Testis (tissue), 5 donors: Measurements from ENCODE around the gene TTK.

GRCh38 chr6:79954028-79954304 is 6.6 kb upstream of the ELOVL4 start:
- PRO-cap, 3 experiments, result no peak in any of the 3 experiments
- RAMPAGE, long total RNA, 2 experiments, result no peak in any of the 2 experiments
- RRBS, result no CpG with 5 or more reads among the region's 1 CpG

GRCh38 chr6:80003757-80005117 is at the start of gene TTK:
Gene TTK, plus strand, starts transcription at chr6:80004649.
- PRO-cap, 3 experiments, result peak in 3 of 3 experiments; most common plus-strand start chr6:80004631 (in 3); most common minus-strand start chr6:80004495 (in 2)
- RAMPAGE, long total RNA, 2 experiments, result start-site peak on the plus strand in 2 of 2 experiments, at chr6:80004605-80004683 at its widest, 154 to 412 reads per replicate
- RRBS, result 1% methylated on average over 8 of the region's 70 CpGs

DNA sequence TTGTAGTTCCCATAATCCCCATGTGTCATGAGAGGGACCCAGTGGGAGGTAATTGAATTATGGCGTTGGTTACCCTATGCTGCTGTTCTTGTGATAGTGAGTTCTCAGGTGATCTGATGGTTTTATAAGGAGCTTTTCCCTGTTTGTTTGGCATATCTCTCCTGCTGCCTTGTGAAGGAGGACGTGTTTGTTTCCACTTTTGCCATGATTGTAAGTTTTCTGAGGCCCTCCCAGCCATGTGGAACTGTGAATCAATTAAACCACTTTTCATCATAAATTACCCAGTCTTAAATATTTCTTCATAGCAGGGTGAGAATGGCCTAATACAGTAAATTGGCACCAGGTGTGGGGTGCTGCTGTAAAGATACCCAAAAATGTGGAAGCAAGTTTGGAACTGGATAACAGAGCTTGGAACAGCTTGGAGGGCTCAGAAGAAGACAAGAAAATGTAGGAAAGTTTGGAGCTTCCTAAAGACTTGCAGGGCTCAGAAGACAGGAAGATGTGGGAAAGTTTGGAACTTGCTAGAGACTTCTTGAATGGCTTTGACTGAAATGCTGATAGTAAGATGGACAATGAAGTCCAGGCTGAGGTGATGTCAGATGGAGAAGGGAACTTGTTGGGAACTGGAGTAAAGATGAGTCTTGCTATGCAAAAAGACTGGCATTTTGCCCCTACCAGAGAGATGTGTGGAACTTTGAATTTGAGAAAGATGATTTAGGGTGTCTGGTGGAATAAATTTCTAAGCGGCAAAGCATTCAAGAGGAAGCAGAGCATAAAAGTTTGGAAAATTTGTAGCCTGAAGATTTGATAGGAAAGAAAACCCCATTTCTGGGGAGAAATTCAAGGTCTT is 288.6 kb downstream of the BCKDHB start:
- PRO-cap, 3 experiments, result no peak in any of the 3 experiments
- RAMPAGE, long total RNA, 2 experiments, result no peak in any of the 2 experiments
- RRBS, result no CpG with 5 or more reads among the region's 3 CpGs

DNA sequence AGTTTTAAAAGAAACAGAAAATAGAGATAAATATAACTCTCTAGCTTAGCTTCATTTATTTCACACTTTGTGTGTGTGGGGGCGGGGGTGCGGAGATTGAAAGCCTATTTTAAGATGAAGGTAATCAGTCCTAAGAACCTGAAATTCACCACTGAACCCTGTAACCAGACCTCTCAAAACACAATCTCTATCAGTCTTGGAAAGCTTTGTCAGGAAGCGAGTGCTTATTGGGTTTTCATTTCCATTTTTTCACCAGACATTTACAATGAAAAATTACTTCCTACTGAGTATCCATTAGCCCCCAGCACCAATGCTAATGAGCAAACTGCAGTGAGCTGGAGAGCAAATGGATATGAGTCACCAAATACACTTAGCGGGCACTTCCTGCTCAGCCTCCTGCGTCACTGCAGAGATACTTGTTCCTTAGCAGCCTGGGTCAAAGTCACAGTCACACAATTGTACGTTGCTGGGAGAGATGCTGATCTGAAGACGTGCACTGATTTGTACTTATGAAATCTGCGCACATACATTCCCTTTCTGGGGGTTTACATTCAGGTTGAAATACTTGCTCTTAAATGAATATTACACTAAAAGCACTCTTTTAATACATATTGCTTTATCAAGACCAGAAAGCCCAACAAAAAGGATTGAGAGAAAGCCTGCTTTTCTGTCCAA is 532.2 kb downstream of the BCKDHB start:
- PRO-cap, 3 experiments, result no peak in any of the 3 experiments
- RAMPAGE, long total RNA, 2 experiments, result no peak in any of the 2 experiments
- RRBS, result no CpG with 5 or more reads among the region's 8 CpGs

DNA sequence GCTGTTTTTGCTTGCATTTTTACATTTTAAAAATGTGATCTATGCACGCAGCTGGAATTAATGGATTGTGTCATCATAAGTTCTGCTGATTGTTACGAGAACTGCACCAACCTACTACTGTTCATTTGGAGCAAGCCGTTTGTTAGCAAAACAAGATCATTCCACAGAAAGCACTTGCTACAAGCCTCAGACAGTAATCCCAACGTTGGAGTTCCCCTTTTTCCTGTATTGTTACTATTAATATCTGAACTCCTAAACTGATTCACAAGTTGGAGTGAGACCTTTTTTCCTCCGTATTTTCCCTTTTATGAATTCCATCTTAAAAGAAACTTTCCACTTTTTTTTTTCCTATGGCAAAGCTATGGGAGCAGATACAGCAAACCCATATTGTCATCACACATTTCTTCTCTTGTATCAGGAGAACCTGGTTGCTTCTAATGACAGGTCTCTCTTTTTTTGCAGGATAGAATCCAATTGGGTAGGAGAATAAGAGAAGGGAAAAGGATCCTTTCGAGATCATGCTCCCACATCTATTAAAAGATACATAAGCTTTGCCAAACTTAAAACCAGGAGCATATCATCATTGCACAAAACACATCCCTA is 3.4 kb downstream of the TENT5A start:
- PRO-cap, 3 experiments, result no peak in any of the 3 experiments
- RAMPAGE, long total RNA, 2 experiments, result no peak in any of the 2 experiments
- RRBS, result no CpG with 5 or more reads among the region's 6 CpGs

DNA sequence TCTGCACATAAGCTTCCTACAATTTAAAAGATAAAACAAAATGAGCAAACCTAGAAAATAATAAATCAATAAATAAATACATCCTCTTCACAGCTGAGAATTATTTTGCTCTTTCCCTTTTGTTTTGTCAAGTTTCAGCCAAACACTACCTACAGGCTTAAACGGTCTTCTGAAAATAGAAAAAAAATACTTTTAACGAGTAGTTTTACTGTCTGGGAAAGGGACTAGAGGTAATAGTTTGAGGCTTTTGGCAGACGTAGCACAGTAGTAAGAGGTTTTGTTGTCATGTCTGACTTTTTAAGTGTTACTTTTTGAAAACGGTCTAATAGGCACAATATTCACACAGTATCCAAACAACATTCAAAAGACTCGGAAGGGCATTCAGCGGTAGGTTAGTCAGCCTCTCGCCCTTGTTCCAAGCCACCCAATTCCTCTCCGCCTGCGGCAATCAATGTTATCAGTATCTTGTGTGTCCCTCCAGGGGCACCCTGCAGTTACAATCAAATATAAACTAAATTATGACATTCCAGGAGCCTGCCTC is 2.0 kb downstream of the TENT5A start:
- PRO-cap, 3 experiments, result peak in 3 of 3 experiments; most common plus-strand start position 363 of the sequence (in 3)
- RAMPAGE, long total RNA, 2 experiments, result no peak in any of the 2 experiments
- RRBS, result no CpG with 5 or more reads among the region's 9 CpGs

DNA sequence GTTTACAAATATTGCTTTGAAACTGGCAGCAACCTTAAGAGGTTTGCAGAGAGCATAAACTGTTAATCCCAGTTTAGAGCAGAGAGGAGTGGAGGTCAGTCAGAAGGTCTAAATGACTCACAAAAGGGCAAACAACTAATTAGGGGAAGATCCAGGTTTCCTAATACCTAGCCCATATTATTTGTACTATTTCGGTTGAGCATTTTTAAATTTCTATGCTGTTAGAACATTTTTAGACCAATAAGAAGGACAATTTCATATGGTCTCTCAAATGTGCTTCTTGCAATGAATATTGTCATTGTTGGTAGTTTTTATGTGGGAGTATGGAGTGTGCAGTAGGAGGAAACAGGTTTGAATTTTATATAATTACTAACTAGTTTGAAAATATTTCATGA is 35.4 kb upstream of the TENT5A start:
- PRO-cap, 3 experiments, result no peak in any of the 3 experiments
- RAMPAGE, long total RNA, 2 experiments, result no peak in any of the 2 experiments
- RRBS, result no CpG with 5 or more reads among the region's 1 CpG

DNA sequence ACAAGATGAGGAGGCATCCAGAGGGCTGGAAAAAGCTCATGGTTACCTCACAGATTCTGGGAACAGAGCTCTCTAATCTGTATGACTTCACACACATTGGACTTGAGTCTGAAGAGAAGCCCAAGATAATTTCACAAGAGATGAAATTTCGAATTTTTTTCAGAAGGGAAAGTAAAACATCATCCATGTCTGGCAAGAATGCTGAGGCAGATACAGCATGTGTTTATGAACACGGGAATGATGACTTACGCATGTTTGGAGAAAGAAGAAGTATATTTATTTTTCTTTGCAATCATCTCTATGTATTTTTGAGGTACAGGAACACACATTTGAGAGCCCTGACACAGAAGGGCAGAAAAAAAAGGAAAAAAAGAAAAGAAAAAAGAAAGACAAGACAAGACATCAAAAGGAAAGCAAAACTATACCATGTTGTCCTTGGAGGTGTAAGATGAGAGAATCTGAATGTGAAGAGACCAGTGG is 141.9 kb upstream of the TENT5A start:
- PRO-cap, 3 experiments, result no peak in any of the 3 experiments
- RAMPAGE, long total RNA, 2 experiments, result no peak in any of the 2 experiments
- RRBS, result no CpG with 5 or more reads among the region's 3 CpGs

GRCh38 chr6:81937169-81938143 is 185.0 kb upstream of the TENT5A start:
- PRO-cap, 3 experiments, result no peak in any of the 3 experiments
- RAMPAGE, long total RNA, 2 experiments, result no peak in any of the 2 experiments
- RRBS, result no CpG with 5 or more reads among the region's 6 CpGs

DNA sequence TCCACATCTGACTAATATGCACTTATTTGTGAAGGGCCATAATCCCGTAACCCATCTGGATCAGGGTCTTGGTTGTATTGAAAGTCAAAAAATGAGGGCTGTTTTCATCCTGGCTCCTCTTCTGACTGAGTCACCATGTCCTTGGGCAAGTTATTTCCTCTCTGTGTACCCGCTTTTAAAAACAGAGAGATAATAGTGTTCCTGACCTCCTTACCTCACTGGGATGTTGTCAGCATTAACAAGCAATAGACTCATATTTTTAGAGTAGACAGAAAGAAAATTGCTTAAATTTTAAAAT is 233.6 kb downstream of the IBTK start:
- PRO-cap, 3 experiments, result peak in 1 of 3 experiments; most common plus-strand start position 218 of the sequence (in 1); most common minus-strand start position 127 of the sequence (in 1)
- RAMPAGE, long total RNA, 2 experiments, result no peak in any of the 2 experiments
- RRBS, result no CpG with 5 or more reads among the region's 2 CpGs

GRCh38 chr6:82015287-82016063 is 232.1 kb downstream of the IBTK start:
- PRO-cap, 3 experiments, result no peak in any of the 3 experiments
- RAMPAGE, long total RNA, 2 experiments, result no peak in any of the 2 experiments
- RRBS, result no CpG with 5 or more reads among the region's 3 CpGs

DNA sequence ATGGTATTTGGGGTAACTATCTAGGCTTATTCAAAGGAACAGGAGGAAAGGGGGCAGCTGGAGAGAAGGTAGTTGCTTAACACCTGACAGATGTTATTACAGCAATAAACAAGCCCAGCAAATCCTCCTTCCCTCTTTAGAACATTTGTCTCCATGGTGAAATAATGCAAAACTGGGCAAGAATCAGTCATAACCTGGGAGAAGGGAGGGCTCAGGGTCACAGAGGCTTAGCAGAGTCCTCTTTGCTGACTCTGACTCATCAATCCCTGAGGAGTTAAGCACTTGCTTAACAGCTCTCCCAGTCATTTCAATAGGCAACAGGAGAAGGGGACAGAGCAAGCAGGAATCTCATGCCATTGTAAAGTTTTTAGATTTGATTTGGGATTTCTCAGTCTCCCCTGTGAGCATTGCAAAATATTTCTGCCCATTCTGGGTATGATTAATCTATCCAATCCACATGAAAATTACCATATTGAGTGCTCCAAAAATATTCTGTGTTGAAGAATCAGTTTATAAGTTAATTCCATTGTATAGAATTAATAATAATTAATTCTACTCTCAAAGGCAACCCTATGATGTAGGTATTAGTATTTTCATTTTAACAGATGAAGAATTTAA is 230.1 kb downstream of the IBTK start:
- PRO-cap, 3 experiments, result peak in 3 of 3 experiments; most common plus-strand start position 313 of the sequence (in 2)
- RAMPAGE, long total RNA, 2 experiments, result no peak in any of the 2 experiments

- PRO-cap, 3 experiments, result no peak in any of the 3 experiments
- RAMPAGE, long total RNA, 2 experiments, result no peak in any of the 2 experiments
- RRBS, result no CpG with 5 or more reads among the region's 6 CpGs
Measured at GRCh38 chr6:82144095-82144759, 103.3 kb downstream of the IBTK start.

GRCh38 chr6:82170014-82170912 is 77.3 kb downstream of the IBTK start:
- PRO-cap, 3 experiments, result no peak in any of the 3 experiments
- RAMPAGE, long total RNA, 2 experiments, result start-site peak on the minus strand in 1 of 2 experiments, at chr6:82170813-82170821 at its widest, 23 reads per replicate
- RRBS, result no CpG with 5 or more reads among the region's 3 CpGs

- PRO-cap, 3 experiments, result no peak in any of the 3 experiments
- RAMPAGE, long total RNA, 2 experiments, result no peak in any of the 2 experiments
- RRBS, result no CpG with 5 or more reads among the region's 1 CpG
Measured at GRCh38 chr6:82229453-82230009, 18.0 kb downstream of the IBTK start.

GRCh38 chr6:82246701-82247378 is 704 bp downstream of the IBTK start:
- PRO-cap, 3 experiments, result peak in 3 of 3 experiments; most common plus-strand start chr6:82247341 (in 2); most common minus-strand start chr6:82247228 (in 2)
- RAMPAGE, long total RNA, 2 experiments, result no peak in any of the 2 experiments
- RRBS, result under 1% methylated on average over 3 of the region's 16 CpGs

DNA sequence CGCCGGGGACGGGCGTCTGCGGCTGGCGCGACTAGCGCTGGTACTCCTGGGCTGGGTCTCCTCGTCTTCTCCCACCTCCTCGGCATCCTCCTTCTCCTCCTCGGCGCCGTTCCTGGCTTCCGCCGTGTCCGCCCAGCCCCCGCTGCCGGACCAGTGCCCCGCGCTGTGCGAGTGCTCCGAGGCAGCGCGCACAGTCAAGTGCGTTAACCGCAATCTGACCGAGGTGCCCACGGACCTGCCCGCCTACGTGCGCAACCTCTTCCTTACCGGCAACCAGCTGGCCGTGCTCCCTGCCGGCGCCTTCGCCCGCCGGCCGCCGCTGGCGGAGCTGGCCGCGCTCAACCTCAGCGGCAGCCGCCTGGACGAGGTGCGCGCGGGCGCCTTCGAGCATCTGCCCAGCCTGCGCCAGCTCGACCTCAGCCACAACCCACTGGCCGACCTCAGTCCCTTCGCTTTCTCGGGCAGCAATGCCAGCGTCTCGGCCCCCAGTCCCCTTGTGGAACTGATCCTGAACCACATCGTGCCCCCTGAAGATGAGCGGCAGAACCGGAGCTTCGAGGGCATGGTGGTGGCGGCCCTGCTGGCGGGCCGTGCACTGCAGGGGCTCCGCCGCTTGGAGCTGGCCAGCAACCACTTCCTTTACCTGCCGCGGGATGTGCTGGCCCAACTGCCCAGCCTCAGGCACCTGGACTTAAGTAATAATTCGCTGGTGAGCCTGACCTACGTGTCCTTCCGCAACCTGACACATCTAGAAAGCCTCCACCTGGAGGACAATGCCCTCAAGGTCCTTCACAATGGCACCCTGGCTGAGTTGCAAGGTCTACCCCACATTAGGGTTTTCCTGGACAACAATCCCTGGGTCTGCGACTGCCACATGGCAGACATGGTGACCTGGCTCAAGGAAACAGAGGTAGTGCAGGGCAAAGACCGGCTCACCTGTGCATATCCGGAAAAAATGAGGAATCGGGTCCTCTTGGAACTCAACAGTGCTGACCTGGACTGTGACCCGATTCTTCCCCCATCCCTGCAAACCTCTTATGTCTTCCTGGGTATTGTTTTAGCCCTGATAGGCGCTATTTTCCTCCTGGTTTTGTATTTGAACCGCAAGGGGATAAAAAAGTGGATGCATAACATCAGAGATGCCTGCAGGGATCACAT is 1.8 kb downstream of the TPBG start:
- PRO-cap, 3 experiments, result peak in 1 of 3 experiments; most common minus-strand start position 196 of the sequence (in 1)
- RAMPAGE, long total RNA, 2 experiments, result start-site peak on the plus strand in 1 of 2 experiments, centred at positions 371 to 891 of the sequence, 8 reads per replicate
- RRBS, result 0% methylated on average over 9 of the region's 79 CpGs

GRCh38 chr6:82711442-82711963 is 347.9 kb downstream of the TPBG start:
- PRO-cap, 3 experiments, result no peak in any of the 3 experiments
- RAMPAGE, long total RNA, 2 experiments, result no peak in any of the 2 experiments
- RRBS, result no CpG with 5 or more reads among the region's 6 CpGs

DNA sequence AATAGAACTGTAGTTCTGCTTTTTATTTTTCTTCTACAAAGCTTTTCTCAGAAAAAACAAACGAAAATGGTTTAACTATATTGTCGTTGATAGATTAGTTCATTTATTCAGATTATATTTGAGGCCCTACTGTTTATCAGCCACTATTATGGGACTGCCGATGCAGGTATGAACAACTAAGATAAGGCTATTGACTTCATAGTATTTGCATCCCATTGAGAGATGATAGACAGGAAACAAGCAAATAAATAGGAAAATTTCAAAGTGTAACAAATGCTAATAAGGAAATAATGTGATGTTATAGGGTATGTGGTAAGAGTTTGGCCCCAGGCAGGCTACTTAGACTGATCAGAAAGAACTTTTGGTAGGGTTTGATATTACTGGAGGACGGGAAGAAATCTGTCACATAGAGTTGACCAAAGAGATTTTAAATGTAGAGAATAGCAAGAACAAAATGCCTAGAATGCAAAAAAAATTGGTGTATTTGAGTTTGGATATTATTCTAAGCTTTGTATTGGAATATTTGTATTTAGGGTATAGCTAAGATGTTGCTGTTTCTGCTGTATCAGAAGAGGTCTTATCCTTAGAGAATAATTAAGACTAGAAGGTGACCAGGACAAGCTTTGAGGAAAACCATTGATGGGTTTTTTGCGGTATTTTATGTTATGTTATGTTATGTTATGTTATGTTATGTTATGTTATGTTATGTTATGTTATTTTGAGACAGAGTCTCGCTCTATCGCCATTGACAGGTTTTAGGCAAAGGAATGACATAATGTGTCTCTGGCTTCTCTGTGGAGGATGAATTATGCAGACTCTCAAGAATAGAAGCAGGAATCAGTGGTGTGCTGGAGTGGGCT is 17.9 kb downstream of the DOP1A start:
- PRO-cap, 3 experiments, result no peak in any of the 3 experiments
- RAMPAGE, long total RNA, 2 experiments, result no peak in any of the 2 experiments
- RRBS, result no CpG with 5 or more reads among the region's 7 CpGs

DNA sequence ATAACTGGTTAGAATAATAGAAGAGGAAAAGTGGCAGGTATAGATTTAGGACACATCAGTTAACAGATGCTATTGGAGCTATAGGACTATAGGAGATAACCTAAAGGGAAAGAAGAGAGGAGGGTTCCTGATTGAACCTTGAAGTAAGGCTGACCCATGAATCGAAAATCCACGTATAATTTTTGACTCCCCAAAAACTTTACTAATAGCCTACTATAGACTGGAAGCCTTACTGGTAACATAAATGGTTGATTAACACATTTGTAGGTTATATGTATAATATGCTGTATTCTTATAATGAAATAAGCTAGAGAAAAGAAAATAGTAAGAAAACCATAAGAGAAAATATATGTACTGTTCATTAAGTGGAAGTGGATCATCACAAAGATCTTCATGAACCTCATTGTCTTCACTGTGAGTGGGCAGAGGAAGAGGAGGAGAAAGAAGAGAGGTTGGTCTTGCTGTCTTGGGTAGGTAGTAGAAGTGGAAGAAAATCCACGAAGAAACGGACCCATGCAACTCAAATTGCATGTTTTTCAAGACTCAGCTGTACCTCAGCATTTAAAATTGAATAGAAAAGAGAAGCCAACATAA is 18.6 kb downstream of the DOP1A start:
- PRO-cap, 3 experiments, result no peak in any of the 3 experiments
- RAMPAGE, long total RNA, 2 experiments, result no peak in any of the 2 experiments
- RRBS, result no CpG with 5 or more reads among the region's 4 CpGs